Karpas-422 (cell line): ENCODE data around the genes FBLN7, IL1B and IL1F10.

DNA sequence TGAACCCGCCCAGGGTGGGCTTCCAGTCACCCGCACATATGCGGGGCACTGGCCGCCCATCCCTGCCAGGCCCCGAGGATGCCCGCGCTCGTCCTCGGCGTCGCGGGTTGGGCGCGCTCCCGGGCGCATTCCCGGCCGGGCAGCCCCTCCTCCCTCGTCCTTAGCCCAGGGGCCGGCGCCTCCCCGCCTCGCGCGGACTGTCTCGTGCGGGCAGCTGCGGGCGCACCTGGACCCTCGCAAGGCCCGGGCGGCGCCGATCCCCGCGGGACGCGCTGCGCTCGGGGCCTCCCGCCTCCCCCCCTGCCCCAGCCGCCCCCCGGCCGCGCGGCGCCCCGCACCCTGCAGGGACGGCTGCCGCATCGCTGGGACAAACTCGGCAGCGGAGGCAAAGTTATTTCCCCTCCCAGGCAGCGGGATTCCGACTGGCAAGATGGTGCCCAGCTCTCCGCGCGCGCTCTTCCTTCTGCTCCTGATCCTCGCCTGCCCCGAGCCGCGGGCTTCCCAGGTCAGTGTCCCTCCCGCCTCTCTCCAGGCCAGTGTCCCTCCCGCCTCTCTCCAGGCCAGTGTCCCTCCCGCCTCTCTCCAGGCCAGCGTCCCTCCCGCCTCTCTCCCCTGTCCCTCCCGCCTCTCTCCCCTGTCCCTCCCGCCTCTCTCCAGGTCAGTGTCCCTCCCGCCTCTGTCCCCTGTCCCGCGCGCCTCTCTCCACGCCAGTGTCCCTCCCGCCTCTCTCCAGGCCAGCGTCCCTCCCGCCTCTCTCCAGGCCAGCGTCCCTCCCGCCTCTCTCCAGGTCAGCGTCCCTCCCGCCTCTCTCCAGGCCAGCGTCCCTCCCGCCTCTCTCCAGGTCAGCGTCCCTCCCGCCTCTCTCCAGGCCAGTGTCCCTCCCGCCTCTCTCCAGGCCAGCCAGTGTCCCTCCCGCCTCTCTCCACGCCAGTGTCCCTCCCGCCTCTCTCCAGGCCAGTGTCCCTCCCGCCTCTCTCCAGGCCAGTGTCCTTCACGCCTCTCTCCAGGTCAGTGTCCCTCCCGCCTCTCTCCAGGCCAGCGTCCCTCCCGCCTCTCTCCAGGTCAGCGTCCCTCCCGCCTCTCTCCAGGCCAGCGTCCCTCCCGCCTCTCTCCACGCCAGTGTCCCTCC lies at the start of gene FBLN7:
FBLN7 (plus strand) TSS at position 160 of the 1,129 bp plus-strand sequence.
- PRO-cap: no peak
- RAMPAGE, long total RNA: no peak

DNA sequence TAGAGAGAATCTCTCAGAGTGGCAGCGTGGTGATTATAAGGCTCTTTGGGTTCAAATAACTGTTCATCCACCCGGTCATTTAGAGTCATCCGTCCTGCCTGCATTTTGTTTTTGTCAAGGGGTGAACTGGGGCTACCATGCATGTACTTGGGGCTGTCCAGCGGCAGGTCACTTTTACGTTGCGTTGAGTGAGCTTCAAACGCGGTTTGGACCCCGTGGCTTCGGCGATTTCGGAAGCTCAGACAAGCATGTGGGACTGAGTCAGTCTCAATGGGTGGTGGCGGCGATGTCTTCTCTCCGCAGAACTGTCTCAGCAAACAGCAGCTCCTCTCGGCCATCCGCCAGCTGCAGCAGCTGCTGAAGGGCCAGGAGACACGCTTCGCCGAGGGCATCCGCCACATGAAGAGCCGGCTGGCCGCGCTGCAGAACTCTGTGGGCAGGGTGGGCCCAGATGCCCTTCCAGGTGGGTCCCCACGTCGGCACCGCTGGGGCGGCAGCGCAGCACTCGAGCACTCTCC lies 21.2 kb downstream of the FBLN7 start:
- PRO-cap: no peak
- RAMPAGE, long total RNA: no peak

GRCh38 chr2:112304104-112304543 lies 28.7 kb downstream of the ZC3H6 start:
- PRO-cap: no peak
- RAMPAGE, long total RNA: no peak

GRCh38 chr2:112311485-112311964 lies 36.1 kb downstream of the ZC3H6 start:
- PRO-cap: no peak
- RAMPAGE, long total RNA: no peak

DNA sequence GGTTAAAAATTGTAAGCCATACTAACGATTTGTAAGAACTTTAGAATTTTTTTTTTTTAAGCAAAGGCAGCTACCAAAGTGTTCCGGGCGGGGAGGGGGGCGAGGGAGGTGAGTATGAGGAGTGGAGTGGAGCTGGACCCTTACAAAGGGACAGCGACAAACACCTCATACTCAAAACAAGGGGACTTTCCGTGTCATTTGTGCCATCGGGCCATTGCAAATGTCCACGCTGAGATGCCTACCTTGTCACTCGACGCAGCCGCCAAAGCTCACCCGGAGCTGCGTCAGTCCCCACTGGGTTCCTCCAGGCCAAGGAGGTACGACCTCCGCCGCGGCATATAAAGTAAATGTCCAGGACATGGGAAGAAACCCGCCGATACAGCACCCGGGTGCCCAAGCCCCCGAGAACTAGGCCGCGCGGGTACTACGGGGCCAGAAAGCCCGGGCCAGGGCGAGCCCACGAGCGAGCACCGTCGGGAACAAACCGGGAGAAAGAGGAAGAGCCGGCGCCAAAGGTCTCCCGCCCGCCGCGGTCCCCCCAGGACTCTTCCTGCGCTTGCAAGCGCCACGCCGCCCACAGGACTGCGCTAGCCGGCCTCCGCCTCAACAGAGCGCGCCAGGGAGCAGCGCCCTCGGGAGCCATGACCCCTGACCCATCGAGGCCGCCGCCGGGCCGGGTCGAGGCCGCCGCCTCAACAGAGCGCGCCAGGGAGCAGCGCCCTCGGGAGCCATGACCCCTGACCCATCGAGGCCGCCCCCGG lies 977 bp downstream of the RGPD8 start:
- PRO-cap: no peak
- RAMPAGE, long total RNA: no peak

DNA sequence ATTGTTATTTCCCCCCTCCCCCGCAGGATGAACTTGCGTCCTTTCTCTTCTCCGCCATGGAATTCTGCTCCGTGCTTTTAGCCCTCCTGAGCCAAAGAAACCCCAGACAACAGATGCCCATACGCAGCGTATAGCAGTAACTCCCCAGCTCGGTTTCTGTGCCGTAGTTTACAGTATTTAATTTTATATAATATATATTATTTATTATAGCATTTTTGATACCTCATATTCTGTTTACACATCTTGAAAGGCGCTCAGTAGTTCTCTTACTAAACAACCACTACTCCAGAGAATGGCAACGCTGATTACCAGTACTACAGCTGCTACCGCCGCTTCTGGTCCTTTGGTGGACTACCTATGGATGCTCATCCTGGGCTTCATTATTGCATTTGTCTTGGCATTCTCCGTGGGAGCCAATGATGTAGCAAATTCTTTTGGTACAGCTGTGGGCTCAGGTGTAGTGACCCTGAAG lies 834 bp downstream of the SLC20A1 start:
- PRO-cap: no peak
- RAMPAGE, long total RNA: no peak

DNA sequence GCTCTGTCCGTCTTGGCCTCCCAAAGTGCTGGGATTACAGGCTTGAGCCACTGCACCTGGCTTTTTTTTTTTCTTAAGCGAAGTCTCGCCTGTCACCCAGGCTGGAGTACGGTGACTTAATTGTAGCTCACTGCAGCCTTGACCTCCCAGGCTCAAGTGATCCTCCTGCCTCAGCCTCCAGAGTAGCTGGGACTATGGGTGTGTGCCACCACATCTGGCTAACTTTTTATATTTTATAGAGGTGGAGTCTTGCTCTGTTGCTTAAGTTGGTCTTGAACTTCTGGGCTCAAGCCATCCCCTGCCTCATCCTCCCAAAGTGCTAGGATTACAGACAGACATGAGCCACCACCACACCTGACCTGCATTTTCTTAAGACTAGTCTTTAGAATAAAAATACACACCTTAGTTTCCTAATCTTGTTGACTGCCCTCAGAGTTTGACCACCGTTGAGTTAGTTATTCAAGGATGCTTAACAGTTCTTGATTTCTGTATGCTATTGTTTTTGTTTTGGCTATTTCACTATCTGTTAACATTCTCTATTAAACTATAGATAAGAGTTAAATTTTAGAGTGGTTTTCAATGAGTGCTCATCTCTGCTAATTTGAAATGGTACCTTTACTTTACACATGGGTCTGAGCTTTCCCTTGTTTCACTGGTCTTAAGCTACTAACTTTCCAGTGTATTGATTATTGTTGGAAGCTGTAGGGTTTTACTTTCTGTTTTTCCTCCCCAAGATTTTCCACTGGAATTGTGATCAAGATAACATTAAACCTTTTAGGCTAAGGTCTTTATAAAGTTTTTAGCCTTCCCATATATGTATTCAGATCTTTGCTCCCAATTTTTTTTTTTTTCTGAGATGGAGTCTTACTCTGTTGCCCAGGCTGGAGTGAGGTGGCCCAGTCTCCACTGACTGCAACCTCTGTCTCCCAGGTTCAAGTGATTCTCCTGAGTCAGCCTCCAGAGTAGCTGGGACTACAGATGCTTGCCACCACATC lies 5.1 kb downstream of the SLC20A1 start:
- PRO-cap: no peak
- RAMPAGE, long total RNA: no peak

GRCh38 chr2:112658395-112659103 lies 12.8 kb downstream of the SLC20A1 start:
- PRO-cap: no peak
- RAMPAGE, long total RNA: no peak

GRCh38 chr2:112673796-112674504 lies 28.2 kb downstream of the SLC20A1 start:
- PRO-cap: no peak
- RAMPAGE, long total RNA: no peak

GRCh38 chr2:112686347-112687025 lies 34.3 kb upstream of the NT5DC4 start:
- PRO-cap: no peak
- RAMPAGE, long total RNA: no peak

DNA sequence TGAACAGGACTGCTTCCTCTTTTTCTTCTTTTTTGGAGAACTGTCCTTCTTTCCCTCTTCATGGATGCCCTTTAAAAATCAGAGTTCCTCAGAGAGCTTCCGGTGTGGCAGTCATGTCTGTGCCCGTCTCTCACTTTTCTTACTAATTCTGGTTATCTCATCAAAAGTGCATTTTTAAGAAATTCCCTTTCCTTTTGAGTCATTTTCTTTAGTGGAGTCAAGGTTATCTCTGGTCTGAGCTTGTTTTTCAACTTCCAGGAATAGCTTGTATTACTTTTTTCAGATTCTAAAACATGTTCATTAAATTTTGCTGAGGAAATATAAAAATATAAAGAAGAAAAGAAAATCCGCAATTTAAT lies 9.3 kb upstream of the IL1A start:
- PRO-cap: no peak
- RAMPAGE, long total RNA: no peak

DNA sequence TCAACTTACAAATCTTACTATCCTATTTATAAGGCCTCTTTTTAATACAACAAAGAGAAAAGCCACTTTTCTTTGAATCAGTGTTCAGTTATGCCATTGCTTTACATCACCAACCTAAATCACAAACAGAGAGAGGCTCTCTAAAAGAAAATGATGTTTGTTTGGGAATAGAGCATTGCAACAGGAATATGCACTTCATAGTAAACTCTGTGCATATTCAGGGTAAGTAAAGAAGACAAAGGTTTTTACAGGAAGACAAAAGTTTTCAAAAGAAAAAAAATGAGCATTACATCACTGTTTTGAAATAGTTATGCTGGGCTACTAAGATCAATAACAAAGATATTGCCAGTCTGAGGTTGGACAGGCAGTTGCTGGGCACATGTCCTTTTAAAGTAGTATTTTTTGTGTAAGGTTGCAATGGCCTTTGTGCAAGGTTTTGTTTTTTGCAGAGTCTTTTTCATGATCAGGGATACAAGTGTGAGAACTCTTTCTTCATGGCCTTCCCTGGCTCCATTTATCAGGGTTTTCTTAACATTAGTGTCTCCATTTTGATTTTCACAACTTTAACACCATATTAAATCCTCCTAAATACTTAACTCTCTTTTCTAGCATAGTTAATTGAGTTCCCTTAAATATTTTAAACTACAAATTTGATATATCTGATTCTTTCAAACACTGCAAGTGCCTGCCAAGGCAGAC lies 16.2 kb downstream of the IL1B start:
- PRO-cap: no peak
- RAMPAGE, long total RNA: no peak

GRCh38 chr2:112836238-112837196 lies at the start of gene IL1B:
Gene IL1B (minus strand): TSS chr2:112836779.
- PRO-cap: no peak
- RAMPAGE, long total RNA: no peak

GRCh38 chr2:112924772-112925345 lies 13.9 kb downstream of the IL37 start:
- PRO-cap: no peak
- RAMPAGE, long total RNA: no peak

- PRO-cap: no peak
- RAMPAGE, long total RNA: no peak
Measured at GRCh38 chr2:113032509-113032965, 20.1 kb downstream of the IL36B start.

GRCh38 chr2:113067676-113068036 lies at the start of gene IL1F10:
Gene IL1F10 (plus strand): TSS chr2:113067970.
- PRO-cap: no peak
- RAMPAGE, long total RNA: no peak

DNA sequence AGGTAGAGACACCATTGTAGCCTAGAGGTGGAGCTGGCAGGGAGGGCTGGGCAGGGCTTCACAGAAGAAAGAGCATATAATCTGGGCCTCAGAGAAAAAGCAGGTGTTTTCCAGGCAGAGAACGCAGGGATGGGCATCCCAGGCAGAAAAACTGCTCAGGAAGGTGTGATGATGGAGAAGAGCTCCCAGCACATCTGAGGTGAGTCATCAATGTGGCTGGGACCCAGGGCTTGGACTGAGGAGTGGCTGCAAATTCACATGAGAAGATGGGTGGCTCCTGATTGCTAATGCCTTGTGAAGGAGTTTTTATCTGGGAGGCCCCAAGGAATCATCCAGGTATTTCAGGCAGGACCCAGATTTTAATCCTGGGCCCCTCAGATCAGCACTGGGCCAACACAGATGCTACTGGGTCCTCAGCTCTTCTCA lies 10.1 kb downstream of the IL1F10 start:
- PRO-cap: no peak
- RAMPAGE, long total RNA: no peak

GRCh38 chr2:113078327-113078794 lies 10.6 kb downstream of the IL1F10 start:
- PRO-cap: no peak
- RAMPAGE, long total RNA: no peak

DNA sequence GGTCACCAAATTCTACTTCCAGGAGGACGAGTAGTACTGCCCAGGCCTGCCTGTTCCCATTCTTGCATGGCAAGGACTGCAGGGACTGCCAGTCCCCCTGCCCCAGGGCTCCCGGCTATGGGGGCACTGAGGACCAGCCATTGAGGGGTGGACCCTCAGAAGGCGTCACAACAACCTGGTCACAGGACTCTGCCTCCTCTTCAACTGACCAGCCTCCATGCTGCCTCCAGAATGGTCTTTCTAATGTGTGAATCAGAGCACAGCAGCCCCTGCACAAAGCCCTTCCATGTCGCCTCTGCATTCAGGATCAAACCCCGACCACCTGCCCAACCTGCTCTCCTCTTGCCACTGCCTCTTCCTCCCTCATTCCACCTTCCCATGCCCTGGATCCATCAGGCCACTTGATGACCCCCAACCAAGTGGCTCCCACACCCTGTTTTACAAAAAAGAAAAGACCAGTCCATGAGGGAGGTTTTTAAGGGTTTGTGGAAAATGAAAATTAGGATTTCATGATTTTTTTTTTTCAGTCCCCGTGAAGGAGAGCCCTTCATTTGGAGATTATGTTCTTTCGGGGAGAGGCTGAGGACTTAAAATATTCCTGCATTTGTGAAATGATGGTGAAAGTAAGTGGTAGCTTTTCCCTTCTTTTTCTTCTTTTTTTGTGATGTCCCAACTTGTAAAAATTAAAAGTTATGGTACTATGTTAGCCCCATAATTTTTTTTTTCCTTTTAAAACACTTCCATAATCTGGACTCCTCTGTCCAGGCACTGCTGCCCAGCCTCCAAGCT lies 5.6 kb downstream of the IL1RN start:
- PRO-cap: no peak
- RAMPAGE, long total RNA: no peak

DNA sequence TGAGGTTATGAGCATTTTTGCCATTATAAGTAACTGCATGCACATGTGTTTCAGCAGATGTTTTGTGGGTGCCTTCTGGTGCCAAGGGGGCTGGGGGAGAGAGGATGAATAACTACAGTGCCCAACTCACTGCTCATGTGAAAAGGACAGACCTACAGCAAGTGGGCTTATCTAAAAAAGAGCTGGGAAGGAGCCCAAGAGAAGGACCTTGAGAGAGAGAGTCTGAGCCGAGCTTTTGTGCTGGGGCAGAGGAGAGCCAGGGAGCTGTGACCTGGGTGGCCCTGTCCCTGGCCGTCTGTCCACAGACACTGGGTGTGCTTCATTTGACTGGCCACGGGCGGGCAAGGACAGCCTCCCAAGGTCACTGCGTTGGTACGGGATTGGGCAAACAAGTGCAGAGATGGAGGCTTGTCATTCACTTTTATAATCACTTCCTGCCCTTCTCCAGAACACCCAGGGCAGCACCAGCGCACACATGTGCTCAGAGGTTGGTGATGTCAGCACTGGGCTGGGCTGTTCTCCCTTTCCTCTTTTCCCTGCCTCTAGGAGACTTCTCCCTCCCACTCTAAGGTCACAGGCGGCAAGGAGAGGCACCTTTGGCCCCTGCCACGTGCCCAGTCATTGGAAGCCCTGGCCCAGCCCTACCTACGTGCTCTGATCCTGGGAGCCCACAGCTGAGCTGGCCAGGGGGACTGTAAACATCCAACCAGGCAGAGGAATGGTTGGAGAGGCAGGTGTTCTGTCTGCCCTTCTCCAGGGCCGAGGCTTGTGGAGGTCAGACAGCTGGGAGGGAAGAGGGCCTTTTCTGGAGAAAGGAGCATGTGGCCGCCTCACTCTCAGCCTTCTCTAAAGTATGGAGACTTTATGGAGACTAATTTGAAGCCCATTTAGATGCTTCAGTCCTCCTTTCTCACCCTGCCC lies 6.5 kb upstream of the PSD4 start:
- PRO-cap: no peak
- RAMPAGE, long total RNA: no peak